ENCODE measurements around the genes LOXL1 and SEMA7A.

DNA sequence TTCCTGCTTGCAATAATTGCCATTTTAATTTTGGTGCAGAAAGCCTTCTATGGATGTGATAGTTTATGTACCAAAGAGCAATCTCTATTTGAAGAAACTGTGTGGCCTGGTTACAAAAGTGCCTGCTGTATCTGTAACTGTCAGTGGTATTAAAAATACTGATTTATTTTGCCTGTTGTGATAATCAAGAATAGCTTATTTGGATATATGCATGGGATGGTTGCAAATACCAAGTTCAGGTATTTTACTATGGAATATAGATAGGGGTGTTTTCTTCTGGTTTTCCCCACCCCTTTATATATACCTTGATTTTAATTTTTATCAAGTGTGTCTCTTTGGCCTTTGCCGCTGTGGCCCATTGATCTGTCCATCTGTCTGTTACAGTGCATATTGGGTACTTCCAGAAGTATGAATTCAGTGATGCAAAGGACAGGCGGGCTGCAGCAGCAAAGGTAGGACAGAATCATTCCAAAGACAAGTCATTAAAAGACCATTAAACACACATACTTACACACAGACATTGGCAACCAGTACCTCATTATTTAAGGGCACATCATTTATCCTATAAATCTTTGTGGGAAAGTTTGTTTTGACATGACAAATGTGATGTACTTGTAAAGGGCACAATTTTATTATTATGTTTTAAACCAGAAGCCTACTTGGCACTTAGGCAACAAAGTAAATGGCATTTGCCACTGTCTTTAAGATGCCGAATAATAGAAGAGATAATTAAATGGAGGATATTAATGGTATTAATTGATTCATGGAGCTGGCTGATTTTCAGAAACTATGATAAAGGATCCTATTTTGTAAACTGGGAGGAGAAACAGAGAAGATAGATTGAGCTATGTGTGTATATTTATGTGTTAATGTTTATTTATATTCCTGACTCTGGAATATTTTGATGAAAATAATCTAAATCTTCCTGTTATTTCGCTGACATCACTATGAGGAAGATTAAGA lies 22.6 kb downstream of the ARIH1 start:
- PRO-cap = no peak
- RAMPAGE, long total RNA, 3 experiments = no peak in any of the 3 experiments

- PRO-cap = no peak
- RAMPAGE, long total RNA, 3 experiments = no peak in any of the 3 experiments
Observed at GRCh38 chr15:72523380-72523764, 49.2 kb downstream of the ARIH1 start.

DNA sequence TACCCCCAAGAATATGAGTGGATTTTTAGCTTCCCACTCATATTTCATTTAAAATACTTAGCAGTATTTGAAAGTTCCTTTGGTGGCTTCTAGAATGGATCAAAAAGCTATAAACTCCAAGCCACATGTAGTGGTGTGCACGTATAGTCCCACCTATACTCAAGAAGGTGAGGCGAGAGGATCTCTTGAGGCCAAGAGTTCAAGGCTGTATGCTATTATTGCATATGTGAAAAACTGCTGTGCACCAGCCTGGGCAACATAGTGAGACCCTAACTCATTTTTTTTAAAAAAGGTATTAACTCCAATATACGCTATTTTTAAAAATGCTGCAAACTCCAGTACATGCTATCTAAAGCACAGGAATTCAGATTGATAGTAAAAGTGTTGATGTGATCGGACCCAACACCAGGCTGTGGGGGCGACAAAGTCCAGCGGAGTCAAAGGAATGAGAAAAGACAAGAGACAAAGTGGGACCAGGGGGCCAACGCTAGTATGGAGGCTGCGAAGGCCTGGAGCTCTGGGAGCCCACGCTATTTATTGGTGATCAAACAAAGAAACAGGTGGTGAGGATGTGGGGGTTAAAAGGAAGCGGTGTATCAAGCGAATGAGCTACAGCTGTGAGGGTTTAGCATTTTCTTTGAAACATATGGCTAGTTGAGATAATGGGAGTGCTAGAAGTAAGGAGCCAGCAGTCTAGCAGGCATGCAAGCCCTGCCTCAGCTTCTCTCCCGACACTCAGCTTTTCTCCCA lies 66.6 kb downstream of the ARIH1 start:
- PRO-cap = no peak
- RAMPAGE, long total RNA, 3 experiments = no peak in any of the 3 experiments

DNA sequence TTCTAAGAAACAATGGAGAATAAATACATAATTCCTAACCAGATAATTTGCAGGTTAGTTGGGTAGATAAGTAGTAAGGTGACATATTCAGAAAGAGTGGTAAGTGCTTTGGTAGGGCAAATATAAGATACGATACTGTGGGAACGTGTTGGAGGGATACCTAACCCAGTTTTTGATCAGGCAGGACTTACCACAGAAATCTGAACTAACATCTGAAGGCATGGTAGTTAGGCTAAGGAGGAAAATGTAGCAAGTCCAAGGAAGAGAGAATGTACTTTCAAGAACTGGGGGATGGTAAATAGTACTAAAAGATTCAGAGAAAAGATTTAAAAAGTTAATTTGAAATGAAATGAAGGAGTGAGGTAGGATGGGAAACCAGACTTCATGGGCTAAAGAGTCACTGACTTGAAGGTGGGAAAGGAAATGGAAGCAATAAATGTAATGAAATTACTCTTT lies 73.9 kb downstream of the ARIH1 start:
- PRO-cap = no peak
- RAMPAGE, long total RNA, 3 experiments = no peak in any of the 3 experiments

GRCh38 chr15:72784236-72784761 lies 741 bp upstream of the ADPGK start:
- PRO-cap = no peak
- RAMPAGE, long total RNA, 3 experiments = no peak in any of the 3 experiments

DNA sequence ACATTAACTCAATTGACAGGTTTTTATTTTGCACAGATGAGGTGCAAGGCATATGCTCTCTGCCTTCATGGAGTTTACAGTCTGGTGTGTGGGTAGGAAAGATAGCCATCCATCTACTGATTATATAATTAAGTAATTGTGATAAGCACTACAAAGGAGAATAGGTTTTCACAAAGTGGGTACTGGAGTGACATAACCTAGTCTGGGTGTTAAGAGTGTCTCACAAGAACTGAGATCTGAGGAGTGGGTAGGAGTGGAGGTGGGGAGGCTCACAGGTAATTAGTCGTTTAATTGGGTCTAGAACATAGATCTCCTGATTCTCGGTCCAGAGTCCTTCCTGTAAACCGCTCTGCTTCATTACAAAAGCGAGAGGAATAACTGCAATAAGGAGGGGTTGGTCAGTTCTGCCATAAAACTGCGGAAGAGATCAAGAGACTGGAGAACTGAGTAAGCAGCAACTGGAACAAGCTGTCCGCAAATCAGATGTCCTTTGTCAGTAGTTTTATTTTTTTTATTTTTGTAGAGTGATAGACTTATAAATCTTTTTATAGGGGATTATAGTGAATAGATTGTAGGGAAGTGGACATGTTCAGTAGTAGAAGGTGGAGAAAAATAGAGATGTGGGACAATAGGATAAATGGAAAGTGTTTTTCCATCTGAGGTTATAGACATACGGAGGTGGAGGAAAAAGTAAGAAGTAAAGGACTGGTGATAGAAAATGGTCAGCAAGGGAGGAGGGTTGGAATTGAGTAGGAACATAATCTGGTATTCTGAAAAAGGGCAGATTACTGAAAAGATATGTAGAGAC lies 2.3 kb downstream of the NEO1 start:
- PRO-cap = no peak
- RAMPAGE, long total RNA, 3 experiments = no peak in any of the 3 experiments

DNA sequence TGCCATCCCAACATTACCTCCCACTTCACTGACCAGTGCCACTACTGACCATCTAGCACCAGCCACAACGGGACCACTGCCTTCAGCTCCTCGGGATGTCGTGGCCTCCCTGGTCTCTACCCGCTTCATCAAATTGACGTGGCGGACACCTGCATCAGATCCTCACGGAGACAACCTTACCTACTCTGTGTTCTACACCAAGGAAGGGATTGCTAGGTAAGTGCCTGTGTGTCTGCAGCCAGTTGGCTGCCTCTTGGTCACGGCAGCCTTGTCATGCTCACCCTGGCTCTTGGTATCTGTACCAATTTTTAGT lies 132.5 kb downstream of the HCN4 start:
- PRO-cap = no peak
- RAMPAGE, long total RNA, 3 experiments = no peak in any of the 3 experiments

DNA sequence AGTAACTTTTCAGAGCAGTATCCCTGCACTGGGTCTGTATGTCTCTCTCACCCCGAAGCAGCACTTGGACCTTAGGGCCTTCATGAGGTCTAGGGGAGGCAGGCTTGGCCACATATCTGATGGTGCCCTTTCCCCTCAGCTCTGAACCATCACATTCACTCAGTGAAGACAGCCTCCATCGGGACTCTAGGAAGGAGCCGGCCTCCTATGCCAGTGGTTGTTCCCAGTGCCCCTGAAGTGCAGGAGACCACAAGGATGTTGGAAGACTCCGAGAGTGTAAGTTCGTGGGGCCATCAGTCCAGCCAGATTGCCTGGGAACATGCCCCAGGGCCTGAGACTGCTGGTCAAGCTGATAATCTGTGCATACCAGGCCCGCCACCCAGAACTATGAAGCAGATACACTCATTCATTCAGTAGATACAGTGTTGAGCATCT lies 67.6 kb downstream of the HCN4 start:
- PRO-cap = no peak
- RAMPAGE, long total RNA, 3 experiments = no peak in any of the 3 experiments

- PRO-cap = no peak
- RAMPAGE, long total RNA, 3 experiments = no peak in any of the 3 experiments
Observed at GRCh38 chr15:73750987-73751538, 2.1 kb downstream of the INSYN1 start.

GRCh38 chr15:73870776-73871705 lies 2.3 kb upstream of the TBC1D21 start:
- PRO-cap = no peak
- RAMPAGE, long total RNA, 3 experiments = no peak in any of the 3 experiments

- PRO-cap = bidirectional peak, plus-strand start at chr15:73926462, minus-strand start at chr15:73926331; bidirectional peak, plus-strand start at chr15:73926949, minus-strand start at chr15:73926835
- RAMPAGE, long total RNA, 3 experiments = start-site peak on the plus strand in 1 of 3 experiments, at chr15:73926458-73926466 at its widest, 7 reads per replicate
Observed at GRCh38 chr15:73925927-73927024, at the start of gene LOXL1. Gene LOXL1 (plus strand): TSS chr15:73926462.

- PRO-cap = no peak
- RAMPAGE, long total RNA, 3 experiments = no peak in any of the 3 experiments
Observed at GRCh38 chr15:73981690-73982026, 10.4 kb downstream of the STOML1 start.

- PRO-cap = no peak
- RAMPAGE, long total RNA, 3 experiments = no peak in any of the 3 experiments
Observed at GRCh38 chr15:73989130-73989833, 2.8 kb downstream of the STOML1 start.

GRCh38 chr15:74007700-74008342 lies 13.3 kb downstream of the PML start:
- PRO-cap = no peak
- RAMPAGE, long total RNA, 3 experiments = no peak in any of the 3 experiments

DNA sequence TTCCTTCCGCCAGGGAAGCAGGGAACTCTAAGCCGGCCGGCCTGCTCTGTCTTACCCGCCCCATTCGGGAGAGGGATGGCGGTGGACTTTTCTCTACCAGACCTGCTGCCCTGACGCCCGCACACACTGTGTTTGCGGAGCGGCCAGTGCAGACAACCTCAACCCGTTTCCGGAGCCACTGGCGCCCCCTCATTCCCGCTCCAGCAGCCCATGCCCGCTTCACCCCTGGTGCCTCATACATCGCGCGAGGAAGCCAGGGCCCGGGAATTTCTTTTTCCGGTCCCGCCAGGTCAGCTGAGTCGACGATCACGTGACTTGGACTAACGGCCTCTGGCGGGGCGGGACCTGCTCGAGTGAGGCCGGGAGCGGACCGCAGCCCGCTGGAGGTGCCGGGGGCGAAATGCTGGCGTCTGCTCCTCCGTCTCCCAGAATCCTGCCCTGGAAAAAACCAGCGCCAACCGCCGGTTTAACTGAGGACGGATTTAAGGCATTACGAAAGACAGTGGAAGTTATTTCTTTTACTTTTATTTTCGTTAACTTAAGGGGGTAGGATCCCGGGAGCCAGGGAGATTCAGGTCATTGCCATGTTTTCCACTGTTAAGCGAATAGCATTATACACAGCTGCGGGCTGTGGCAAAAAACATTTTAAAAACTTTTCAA lies 17.7 kb upstream of the GOLGA6A start:
- PRO-cap = bidirectional peak, plus-strand start at position 333 of the sequence, minus-strand start at position 246 of the sequence
- RAMPAGE, long total RNA, 3 experiments = no peak in any of the 3 experiments

DNA sequence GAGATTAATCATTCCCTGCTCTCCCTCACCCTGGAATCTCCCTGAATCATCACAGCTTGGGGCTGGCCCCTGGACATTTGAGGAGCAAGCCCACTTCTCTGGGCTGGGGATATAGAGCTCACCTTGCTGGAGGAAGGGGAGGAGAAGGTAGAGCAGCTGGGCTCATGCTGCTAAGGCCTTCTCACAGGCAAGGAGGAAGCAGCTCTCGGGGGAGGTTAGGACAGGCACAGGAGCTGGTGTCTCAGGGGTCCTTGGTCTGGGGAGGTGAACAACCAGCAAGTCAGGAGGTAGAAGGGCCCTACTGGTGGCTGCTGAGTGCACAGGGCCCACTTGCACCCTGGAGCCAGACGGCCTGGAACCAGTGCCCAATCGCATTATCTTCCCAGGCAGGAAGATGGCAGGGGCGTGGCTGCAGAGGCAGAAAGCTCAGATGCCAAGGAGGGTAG lies 1.8 kb upstream of the CCDC33 start:
- PRO-cap = unidirectional peak, minus-strand start at position 239 of the sequence
- RAMPAGE, long total RNA, 3 experiments = no peak in any of the 3 experiments

- PRO-cap = unidirectional peak, plus-strand start at chr15:74385354
- RAMPAGE, long total RNA, 3 experiments = no peak in any of the 3 experiments
Observed at GRCh38 chr15:74384857-74385666, 17.6 kb upstream of the CYP11A1 start.

DNA sequence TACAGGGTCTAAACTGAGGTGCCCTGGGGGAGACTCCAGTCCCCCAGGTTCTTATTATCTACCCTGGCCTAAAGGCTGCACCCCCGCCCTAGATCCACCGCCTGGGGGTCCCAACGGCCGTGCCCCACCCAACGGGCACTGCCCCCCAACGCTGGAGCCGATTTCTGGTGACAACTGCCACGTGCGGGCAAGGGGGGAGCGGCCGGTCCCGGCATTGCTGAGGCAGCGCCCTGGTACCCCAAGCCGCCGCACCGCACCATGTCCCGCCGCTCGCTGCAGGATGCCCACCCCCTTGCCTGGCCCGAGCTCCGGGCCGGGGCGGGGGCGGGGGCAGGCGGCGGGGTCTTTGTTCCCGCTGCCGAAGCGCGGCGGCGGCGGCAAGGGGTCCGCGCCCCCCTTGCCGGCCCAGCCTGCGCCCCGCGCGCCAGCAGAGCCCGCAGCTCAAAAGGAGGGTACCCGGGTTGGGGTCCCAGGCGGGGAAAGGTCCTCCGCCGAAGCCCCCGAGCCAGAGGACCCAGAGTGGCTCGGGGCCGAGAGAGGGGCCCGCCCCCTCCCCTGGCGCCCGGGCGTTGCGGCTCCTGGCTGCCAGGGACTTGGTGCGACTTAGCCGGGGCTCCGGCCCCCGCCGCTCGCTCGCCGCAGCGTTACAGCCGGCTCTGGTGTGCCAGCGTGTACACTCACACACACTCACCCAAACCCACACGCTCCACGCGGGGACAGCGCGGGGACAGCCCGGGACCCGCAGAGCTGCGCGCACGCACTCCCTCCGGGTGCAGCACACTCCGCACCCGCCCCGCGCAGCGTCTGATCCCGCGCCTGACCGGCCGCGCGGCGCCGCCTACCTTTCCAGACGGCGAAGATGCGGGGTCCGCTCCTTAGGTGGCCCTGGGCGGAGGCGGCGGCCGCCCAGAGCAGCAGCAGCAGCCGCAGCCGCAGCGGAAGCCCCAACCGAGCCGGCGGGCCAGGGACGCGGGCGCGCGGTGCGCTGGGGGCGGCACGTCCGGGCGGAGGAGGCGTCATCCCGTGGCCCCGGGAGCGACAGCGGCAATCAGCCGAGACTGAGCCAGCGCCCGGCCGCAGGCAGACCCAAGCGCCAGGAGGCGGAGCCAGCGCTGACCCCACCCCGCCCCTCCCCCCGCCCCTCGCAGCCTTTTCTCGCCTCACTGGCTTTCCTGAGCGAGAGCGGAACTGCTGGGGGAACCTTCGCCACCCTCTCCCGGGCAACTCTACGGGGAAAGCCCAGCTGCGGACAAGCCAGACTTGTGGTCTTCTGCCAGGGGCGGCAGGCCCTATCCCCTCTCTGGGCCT lies at the start of gene SEMA7A:
TSS of gene SEMA7A (minus strand) at position 1,060 of the 1,308 bp plus-strand sequence.
- PRO-cap = bidirectional peak, plus-strand start at position 1,179 of the sequence, minus-strand start at position 1,060 of the sequence
- RAMPAGE, long total RNA, 3 experiments = no peak in any of the 3 experiments

DNA sequence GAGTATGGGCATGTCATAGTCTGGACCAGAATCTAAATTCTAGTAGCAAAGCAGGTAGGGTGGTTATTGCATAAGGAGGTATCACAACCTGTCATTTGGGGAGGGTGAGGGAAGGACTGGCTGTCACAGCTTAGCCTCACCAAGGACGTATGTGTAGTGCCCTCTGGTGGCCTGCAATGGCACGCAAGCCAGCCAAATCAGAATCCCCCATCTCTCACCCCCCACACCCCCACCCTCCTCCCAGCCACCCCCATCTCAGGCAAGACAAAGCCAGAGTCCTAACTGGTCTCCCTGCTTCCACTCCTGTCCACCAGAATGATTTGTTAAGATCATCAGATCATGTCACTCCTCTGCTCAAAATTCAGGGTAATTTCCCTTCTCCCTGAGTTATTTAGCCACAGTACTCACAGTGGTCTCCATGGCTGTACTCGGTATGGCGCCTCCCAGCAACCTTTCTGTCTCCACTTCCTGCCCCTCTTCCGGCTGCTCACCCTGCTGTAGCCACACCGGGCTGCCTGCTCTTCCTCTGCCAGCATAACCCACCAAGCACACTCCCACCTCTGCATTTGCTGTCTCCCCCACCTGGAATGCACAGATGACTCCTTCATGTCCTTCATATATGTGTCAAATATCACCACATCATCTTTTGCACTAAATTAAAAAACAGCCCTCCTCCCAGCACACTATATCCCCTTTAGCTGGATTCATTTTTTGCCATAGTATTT lies 29.0 kb upstream of the UBL7 start:
- PRO-cap = no peak
- RAMPAGE, long total RNA, 3 experiments = no peak in any of the 3 experiments

- PRO-cap = no peak
- RAMPAGE, long total RNA, 3 experiments = no peak in any of the 3 experiments
Observed at GRCh38 chr15:74578581-74579241, 36.9 kb upstream of the CLK3 start.

Measured in gastrocnemius medialis (tissue), 3 donors.